Skeletal muscle tissue (tissue), 7 donors: ENCODE measurements around the genes MFN2, VPS13D and CFAP107.

GRCh38 chr1:11979376-11980546 is at the start of gene MFN2:
Gene MFN2 (plus strand): TSS chr1:11980444.
- PRO-cap, 3 experiments: peak in 3 of 3 experiments; most common plus-strand start chr1:11980446 (in 3); most common minus-strand start chr1:11979906 (in 3)
- RAMPAGE, long total RNA: no peak
- RRBS, 2 experiments: 1% methylated on average over 38 of the region's 83 CpGs

DNA sequence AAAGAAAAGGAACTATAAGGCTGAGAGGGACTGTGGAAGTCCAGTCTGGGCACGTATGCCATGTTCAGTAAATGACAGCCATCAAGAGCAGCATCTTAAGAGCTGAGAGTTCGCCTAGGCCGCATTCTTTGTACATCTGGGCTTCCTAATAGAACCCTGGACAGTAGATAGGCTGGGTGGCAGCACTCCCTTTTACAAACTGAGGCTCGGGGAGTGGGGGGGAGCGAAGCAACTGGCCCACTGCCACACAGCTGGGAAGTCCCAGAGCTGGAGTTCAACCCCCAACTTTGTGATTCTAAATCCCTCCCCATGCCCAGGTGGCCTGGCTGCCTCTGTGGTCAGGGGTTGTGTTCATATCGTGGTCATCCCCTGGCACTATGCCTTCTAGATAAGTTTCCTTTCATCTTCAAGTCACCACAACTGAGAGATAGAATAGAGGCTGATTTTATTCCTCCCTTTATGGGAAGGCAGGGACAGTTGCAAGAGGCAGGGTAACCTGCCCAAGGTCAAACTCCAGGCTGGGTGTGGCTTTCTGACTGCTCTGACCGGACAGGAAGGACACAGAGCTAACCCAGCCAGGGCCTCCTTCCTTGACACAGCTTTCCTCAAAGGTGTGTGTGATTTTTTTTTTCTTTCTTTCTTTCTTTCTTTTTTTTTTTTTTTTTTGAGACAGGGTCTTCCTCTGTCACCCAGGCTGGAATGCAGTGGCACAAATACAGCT is 18.6 kb upstream of the TNFRSF1B start:
- PRO-cap, 3 experiments: no peak in any of the 3 experiments
- RAMPAGE, long total RNA: no peak
- RRBS, 2 experiments: no CpG with 5 or more reads among the region's 7 CpGs

- PRO-cap, 3 experiments: no peak in any of the 3 experiments
- RAMPAGE, long total RNA: no peak
- RRBS, 2 experiments: no CpG with 5 or more reads among the region's 5 CpGs
Measured at GRCh38 chr1:12193891-12194472, 27.2 kb downstream of the TNFRSF1B start.

GRCh38 chr1:12209588-12210528 is 20.0 kb upstream of the VPS13D start:
- PRO-cap, 3 experiments: no peak in any of the 3 experiments
- RAMPAGE, long total RNA: no peak
- RRBS, 2 experiments: no CpG with 5 or more reads among the region's 13 CpGs

DNA sequence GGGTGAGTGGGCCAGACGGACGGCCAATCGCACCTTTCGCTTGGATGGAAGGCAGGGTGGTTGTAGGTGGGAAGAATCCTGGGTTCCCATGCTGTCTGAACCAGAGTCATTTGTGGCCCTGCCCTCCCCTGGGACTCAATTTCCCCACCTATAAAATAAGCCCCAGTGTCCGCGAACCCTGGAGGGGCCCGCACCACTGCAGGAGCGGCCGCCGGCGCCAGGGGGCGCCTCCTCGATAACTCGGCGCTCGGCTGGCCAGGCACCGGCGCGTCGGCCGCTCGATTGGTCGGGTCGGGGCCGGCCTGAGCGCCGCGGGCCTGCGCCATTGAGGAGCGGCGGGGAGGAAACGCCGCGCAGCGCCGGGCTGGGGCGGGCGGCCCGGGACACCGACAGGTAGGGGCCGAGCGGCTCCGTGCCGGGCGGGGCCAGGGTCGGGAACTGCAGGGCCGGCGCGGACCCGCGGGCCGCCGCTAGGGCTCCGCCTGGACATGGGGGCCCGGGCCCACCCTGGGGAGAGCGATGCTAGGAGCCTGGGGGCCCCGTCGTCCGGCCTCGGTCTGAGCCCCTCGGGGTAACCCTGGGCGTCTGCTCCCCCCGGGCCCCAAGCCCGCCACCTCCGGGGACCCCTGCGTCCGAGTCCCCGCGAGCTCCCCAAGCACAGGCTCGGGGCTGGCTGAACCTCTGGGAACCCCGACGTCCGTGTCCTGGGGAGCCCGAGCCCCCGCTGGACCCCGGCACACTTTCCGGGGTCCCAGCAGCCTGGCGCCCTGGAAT is at the start of gene VPS13D:
Gene VPS13D (plus strand): TSS at position 303 of the 774 bp plus-strand sequence.
- PRO-cap, 3 experiments: peak in 3 of 3 experiments; most common plus-strand start position 284 of the sequence (in 1)
- RAMPAGE, long total RNA: no peak
- RRBS, 2 experiments: 2% methylated on average over 58 to 59 of the region's 78 CpGs

GRCh38 chr1:12438488-12439176 is 179.4 kb downstream of the DHRS3 start:
- PRO-cap, 3 experiments: no peak in any of the 3 experiments
- RAMPAGE, long total RNA: no peak
- RRBS, 2 experiments: no CpG with 5 or more reads among the region's 11 CpGs

GRCh38 chr1:12464574-12465146 is 153.3 kb downstream of the DHRS3 start:
- PRO-cap, 3 experiments: no peak in any of the 3 experiments
- RAMPAGE, long total RNA: no peak
- RRBS, 2 experiments: no CpG with 5 or more reads among the region's 7 CpGs

- PRO-cap, 3 experiments: peak in 1 of 3 experiments; most common minus-strand start chr1:12473935 (in 1)
- RAMPAGE, long total RNA: no peak
- RRBS, 2 experiments: no CpG with 5 or more reads among the region's 14 CpGs
Measured at GRCh38 chr1:12473202-12474043, 144.6 kb downstream of the DHRS3 start.

DNA sequence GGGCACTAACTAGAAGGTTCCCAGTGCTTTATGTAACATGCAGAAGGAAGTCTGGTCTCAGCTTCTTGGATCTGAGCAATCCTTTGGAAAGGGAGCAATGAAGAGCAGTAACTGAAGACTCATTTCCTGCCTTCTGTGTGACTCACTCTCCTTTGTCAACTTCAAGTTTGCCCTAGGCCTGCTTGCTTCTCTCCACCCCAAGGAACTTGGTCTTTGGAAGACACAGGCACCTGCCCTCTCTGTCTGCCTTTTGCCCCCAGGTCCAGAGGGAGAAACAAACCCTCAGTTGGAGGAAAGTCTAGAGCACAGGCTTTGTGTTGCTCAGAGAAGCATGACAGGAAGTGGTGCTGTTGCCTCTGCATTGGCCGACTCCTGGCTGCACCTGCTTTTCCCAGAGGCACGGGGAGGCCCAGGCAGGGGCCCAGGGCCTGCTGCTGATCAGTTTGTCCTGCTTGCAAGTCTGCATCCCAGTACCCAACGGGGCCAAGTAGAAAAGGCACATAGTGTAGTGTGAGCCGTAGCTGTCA is 137.2 kb downstream of the DHRS3 start:
- PRO-cap, 3 experiments: peak in 1 of 3 experiments; most common plus-strand start position 200 of the sequence (in 1); most common minus-strand start position 53 of the sequence (in 1)
- RAMPAGE, long total RNA: no peak
- RRBS, 2 experiments: no CpG with 5 or more reads among the region's 4 CpGs

DNA sequence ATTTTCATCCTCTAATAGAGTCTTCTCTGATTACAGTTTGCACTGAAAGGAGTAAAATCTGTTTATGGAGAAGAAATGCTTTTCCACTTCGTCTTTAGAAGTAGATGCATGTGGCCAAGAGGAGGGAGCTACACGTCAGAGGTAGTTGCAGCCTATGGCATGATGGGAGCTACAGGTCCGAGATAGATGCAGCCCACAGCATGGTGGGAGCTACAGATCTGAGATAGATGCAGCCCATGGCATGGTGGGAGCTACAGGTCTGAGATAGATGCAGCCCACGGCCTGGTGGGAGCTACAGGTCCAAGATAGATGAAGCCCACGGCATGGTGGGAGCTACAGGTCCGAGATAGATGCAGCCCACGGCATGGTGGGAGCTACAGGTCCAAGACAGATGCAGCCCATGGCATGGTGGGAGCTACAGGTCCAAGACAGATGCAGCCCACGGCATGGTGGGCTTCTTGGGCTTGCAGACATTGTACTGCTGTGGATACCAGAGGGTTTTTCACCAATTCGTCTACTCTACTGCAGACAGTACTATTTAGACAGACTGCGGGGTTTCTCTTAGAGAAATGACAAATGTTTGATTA is 127.5 kb downstream of the DHRS3 start:
- PRO-cap, 3 experiments: no peak in any of the 3 experiments
- RAMPAGE, long total RNA: no peak
- RRBS, 2 experiments: no CpG with 5 or more reads among the region's 10 CpGs

- PRO-cap, 3 experiments: no peak in any of the 3 experiments
- RAMPAGE, long total RNA: no peak
- RRBS, 2 experiments: no CpG with 5 or more reads among the region's 17 CpGs
Measured at GRCh38 chr1:12518886-12519562, 99.0 kb downstream of the DHRS3 start.

DNA sequence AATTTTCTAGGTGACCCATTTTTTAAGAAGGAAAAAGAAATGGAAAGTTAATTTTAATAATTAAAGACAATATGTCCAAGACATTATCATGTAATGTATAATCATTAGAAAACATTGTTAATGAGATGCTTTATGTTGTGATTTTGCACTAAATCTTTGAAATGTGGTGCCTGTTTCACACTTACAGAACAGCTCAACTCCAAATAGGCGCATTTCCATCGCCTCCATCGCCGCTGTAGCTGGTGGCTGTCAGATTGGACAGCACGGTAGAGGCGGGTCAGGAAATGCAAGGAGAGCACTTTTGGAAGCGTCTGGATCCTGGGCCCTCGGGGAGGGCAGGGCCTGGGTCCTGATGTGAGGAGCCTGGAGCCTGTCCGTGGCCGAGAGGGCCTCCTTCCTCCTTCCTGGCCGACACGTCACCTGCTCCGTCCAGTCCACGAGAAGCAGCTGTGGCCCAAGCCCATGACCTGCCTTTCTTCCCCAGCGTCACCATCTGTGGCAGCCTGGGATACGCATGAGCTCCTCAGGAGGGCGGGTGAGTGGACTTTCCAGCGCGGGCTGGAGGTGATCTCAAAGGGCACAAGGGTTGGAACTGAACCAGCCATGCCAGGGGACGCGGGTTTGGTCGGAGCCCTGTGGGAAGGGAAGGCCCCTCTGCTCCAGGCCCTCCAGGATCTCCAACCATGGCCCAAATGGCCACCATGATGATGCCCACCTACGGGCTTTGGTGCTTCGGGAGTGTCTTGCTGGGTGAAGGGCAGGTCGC is 90.6 kb downstream of the DHRS3 start:
- PRO-cap, 3 experiments: no peak in any of the 3 experiments
- RAMPAGE, long total RNA: no peak
- RRBS, 2 experiments: no CpG with 5 or more reads among the region's 25 CpGs

GRCh38 chr1:12548809-12549384 is 69.1 kb downstream of the DHRS3 start:
- PRO-cap, 3 experiments: peak in 1 of 3 experiments; most common minus-strand start chr1:12549200 (in 1)
- RAMPAGE, long total RNA: no peak
- RRBS, 2 experiments: 2 to 17% methylated on average over 2 of the region's 28 CpGs

GRCh38 chr1:12590958-12591899 is 26.8 kb downstream of the DHRS3 start:
- PRO-cap, 3 experiments: peak in 3 of 3 experiments; most common plus-strand start chr1:12591475 (in 1); most common minus-strand start chr1:12591546 (in 3)
- RAMPAGE, long total RNA: no peak
- RRBS, 2 experiments: no CpG with 5 or more reads among the region's 23 CpGs

DNA sequence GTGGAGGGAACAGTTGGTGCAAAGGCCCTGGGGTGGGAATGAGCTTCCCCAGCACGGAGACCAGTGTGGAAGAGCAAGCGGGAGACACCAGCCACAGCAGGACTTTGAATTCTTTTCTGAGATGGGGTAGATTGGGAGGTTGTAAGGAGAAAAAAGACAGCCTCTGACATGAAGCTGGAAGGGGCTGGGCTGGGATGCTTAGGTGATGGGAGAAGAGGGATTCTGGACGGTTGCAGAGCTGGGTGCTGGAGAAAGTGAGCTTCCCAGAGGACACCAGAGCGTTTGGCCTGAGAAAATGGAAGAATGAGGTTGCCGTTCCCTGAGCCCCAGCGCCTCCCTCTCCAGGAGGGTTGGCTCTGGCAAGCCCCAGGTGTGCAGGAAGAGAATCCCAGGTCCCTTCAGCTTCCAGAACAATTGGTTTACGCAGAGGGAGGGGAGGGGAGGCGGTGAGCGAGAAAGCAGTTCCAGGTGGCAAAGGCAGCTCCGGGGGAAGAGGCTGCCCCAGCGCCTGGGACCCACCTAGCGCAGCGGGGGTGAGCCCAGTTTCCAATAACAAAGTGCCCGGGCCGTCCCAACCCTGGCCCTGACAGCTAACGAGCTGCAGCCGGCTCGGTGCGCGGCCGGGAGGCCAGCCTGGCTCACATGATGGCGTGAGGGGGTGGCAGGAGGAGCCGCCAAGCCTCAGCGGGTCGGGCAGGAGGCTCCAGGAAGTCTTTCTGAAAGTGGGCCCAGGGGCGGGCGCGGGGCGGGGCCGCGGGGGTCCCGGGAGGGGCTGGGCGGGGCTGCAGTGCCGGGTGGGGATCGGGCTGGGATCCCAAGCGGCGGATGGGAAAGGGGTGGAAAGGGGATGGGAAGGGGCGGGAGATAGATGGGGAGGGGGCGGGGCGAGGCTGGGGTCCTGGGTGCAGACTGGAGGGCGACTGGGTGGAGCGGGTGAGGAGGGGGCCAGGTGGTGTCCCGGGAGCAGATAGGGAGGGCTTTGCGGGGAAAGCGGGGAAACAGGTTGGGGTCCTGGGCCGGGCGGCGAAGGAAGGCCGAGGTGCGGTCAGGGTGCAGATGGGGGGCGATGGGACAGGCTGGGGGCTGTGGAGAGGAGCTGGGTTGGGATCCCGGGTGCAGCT is 23.0 kb downstream of the DHRS3 start:
- PRO-cap, 3 experiments: peak in 2 of 3 experiments; most common plus-strand start position 641 of the sequence (in 1); most common minus-strand start position 718 of the sequence (in 2)
- RAMPAGE, long total RNA: no peak
- RRBS, 2 experiments: 17 to 18% methylated on average over 16 of the region's 52 CpGs

- PRO-cap, 3 experiments: no peak in any of the 3 experiments
- RAMPAGE, long total RNA: no peak
- RRBS, 2 experiments: no CpG with 5 or more reads among the region's 9 CpGs
Measured at GRCh38 chr1:12600346-12600887, 17.6 kb downstream of the DHRS3 start.

GRCh38 chr1:12607140-12607833 is 10.7 kb downstream of the DHRS3 start:
- PRO-cap, 3 experiments: no peak in any of the 3 experiments
- RAMPAGE, long total RNA: no peak
- RRBS, 2 experiments: no CpG with 5 or more reads among the region's 5 CpGs

GRCh38 chr1:12608367-12608986 is 9.5 kb downstream of the DHRS3 start:
- PRO-cap, 3 experiments: no peak in any of the 3 experiments
- RAMPAGE, long total RNA: no peak
- RRBS, 2 experiments: no CpG with 5 or more reads among the region's 4 CpGs

GRCh38 chr1:12610550-12611260 is 7.3 kb downstream of the DHRS3 start:
- PRO-cap, 3 experiments: no peak in any of the 3 experiments
- RAMPAGE, long total RNA: no peak
- RRBS, 2 experiments: no CpG with 5 or more reads among the region's 13 CpGs

- PRO-cap, 3 experiments: no peak in any of the 3 experiments
- RAMPAGE, long total RNA: no peak
- RRBS, 2 experiments: no CpG with 5 or more reads among the region's 3 CpGs
Measured at GRCh38 chr1:12746047-12746459, at the start of gene CFAP107. Gene CFAP107 (plus strand): TSS chr1:12746200.